Psoas muscle (tissue), 2 donors: ENCODE measurements around the genes CDS2, SHLD1 and BMP2.

- PRO-cap, 2 experiments: no peak in any of the 2 experiments
Measured at GRCh38 chr20:4809708-4810160, 13.7 kb downstream of the RASSF2 start.

GRCh38 chr20:4886015-4886272, 62.5 kb upstream of the RASSF2 start:
- PRO-cap, 2 experiments: no peak in any of the 2 experiments

GRCh38 chr20:4926469-4926884, 74.8 kb downstream of the SLC23A2 start:
- PRO-cap, 2 experiments: no peak in any of the 2 experiments

- PRO-cap, 2 experiments: no peak in any of the 2 experiments
Measured at GRCh38 chr20:4999807-5000126, 1.5 kb downstream of the SLC23A2 start.

DNA sequence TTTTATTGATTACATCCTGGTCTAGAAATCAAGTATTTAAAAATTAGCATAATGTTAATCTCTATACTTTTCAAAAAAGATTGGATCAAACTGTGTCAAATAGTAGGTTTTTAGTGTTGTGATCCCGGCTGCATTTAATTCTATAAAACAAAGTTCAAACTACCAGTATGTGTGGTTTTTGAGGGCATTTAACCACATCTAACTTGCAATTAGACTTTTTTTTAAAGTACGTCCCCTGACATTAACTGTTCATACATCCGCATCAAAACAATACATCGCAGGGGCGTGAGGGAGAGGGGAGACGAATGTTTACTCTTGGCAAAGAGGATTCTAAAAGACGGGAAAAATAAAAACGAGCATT, 674 bp downstream of the TMEM230 start:
- PRO-cap, 2 experiments: no peak in any of the 2 experiments

DNA sequence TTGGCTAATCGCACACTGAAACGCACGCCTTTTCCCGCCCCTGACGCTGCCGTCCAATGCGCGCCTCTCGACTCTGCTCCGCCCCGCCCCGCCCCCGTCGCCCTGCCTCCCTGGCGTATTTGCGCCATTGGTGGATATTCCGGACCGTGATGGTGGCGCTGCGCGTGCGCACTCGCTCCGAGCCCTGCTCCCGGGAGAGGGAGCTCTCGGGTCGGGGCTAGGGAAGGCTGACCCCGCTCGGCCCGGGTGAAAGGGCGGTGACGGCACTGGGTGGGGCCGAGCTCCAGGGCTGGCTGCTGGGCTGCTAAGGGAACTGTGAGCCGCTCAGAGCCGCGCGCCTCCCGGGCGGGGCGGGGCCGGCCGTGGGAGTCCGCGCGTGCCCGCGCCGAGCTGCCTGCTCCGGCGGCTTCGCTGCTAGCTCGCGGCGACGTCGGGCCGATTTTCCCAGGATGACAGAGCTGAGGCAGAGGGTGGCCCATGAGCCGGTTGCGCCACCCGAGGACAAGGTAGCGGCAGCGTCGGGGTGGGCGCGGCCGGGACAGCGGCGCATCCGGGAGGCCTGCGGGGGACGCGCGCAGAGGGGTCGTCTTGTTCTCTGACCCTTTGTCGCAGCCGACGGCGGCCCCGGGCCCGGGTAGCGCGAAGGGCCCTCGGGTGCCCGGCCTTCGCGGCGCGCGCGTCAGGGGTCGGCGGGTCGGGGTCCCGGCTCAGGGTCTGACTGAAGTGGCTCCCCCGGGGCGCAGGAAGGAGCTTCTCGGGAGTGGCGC, at the start of gene CDS2:
CDS2 (plus strand) TSS at position 365 of the 767 bp plus-strand sequence.
- PRO-cap, 2 experiments: peak in 2 of 2 experiments; most common plus-strand start position 367 of the sequence (in 2); most common minus-strand start position 442 of the sequence (in 1)

GRCh38 chr20:5127411-5128191, 793 bp downstream of the CDS2 start:
- PRO-cap, 2 experiments: peak in 1 of 2 experiments; most common minus-strand start chr20:5127796 (in 1)

- PRO-cap, 2 experiments: no peak in any of the 2 experiments
Measured at GRCh38 chr20:5529556-5529946, 81.3 kb downstream of the GPCPD1 start.

DNA sequence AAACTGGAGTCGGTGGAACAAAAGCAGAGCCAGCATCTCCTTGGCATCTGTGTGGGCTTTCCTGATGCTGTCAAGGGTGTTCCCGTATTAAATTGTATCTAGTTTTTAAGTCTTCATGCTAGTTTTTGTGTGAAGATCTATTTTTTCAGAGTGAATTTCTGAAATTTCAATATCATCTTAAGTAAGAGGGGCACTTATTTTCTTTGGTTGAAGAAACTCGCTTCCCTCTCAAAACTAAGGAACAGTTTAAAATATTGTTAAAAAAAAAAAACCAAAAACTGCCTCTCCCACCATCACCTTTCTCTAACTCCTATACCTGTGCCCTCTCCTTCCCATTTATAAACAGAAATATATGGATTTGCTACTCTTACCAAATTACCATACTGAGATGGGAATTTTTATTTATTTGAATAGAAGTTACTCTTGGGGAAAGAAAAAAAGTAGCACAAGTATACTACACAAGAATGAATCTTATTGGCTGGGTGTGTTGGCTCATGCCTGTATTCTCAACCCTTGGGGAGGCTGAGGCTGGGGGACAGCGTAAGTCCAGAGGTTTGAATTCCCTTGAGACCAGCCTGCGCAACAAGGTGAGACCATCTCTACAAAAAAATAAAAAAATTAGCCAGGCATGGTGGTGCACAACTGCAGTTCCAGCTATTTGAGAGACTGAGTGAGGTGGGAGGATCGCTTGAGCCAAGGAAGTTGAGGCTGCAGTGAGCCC, 46.6 kb downstream of the GPCPD1 start:
- PRO-cap, 2 experiments: no peak in any of the 2 experiments

GRCh38 chr20:5572711-5573385, 38.0 kb downstream of the GPCPD1 start:
- PRO-cap, 2 experiments: no peak in any of the 2 experiments

DNA sequence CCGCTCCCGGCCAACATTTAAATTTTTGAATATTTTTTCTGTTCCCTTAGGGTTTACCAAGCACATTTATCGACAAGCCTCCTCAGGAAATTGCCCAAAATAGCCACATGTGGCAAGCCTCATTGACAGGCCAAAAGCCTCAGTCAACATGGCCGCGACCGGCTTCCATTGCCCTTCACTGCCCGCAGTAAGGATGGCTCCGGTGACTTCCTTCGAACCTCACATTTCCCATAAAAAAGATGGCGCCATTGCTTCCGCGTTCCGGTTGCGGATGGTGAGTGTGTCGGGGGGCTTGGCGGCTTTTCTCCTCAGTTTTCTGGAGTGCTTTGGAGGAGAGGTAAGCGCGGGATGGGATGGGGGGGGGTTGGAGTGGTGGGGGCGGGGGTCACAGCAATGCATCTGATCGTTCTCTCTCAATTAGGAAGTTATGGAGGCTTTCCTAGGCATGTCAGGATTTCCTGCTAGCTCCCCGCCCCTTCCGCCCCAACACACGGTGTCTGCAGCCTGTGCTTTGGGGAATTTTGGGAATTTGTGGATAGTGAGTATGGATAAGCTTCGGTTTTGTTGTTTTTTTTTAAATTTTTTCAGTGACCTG, at the start of gene SHLD1:
SHLD1 (plus strand) TSS at position 259 of the 595 bp plus-strand sequence.
- PRO-cap, 2 experiments: peak in 2 of 2 experiments; most common plus-strand start position 259 of the sequence (in 2); most common minus-strand start position 180 of the sequence (in 1)

DNA sequence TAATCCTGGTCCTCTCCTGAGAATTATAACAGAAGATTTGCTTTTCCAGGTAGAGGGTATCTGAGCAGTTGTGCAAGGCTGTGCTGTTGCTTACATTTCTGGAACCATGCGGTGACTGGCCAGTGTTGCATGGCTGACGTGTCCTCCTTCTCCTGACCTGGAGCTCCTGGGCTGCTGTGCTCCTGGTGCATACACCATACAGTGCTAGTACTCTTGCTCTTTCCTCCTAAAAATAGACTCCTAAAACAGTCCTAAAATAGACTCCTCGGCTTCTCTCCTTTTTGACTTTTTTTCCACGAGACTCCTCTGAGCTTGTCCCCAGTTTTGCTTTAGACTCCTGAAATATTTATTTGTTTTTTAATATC, 78.4 kb upstream of the CHGB start:
- PRO-cap, 2 experiments: no peak in any of the 2 experiments

DNA sequence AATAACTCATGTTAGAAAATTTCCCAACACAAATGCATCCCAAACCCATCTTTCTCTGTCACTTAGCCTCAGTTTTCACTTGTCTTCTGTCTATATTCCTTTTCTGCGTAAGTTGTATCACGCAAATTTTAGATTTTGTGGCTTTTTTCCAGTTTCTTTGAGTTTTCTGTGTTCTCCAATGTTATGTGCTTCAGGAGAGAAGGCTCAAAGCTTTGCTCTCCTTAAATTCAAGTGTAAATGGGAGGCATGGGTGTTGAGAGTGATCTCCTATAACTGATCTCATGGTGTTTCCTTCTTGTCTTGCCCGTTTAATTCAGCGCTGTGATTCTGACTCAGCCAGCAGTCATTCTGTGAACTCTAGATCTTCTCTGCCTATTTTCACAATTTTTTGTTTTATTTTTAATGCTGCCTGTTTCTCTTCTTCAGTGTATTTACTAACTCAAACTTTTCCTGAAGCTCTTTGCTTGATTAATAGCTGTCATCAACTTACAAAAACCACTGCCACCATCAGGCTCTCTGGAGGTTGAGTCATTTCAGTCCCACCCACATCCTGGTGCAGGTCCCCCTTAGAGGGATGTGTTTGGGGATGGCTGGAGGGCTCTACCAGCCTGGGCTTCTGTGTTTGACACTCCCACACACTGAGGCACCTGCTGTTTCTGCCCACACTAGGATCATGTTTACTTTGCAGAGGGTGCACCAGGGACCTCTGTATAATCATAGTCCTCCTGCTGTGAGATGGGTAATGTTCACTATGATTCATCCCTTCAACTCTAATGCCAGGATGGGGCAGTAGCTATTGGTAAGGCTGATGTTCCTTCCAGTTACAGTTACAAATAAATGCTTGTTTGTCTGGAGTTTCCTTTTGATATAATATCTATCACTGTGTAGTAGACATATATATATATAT, 67.2 kb upstream of the CHGB start:
- PRO-cap, 2 experiments: no peak in any of the 2 experiments

GRCh38 chr20:5942307-5942833, 8.0 kb downstream of the TRMT6 start:
- PRO-cap, 2 experiments: no peak in any of the 2 experiments

DNA sequence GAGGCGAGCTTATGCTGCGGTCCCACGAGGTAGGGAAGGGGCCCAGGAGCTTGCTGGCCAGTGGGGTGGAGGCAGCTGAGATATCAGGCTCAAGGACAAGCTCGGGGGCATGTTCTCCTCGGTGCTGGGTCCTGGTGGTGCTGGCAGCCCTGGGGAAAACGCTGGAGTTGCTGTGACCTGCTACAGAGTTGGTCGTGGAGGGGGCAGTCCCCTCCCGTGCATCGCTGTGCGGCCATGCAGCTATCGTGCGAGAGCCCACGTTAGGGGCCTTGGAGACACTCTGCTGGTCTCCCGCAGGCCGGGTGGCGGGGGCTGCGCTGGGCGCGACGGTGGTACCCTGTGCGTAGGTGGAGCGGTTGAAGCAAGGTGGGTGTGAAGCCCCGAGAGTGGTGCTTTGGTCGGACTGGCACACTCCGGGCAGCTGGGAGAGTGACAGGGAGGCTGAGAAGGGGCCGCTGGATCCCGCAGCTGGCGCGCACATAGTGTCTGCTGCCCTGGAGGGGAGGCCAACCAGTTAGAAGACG, 12.0 kb downstream of the LRRN4 start:
- PRO-cap, 2 experiments: no peak in any of the 2 experiments

GRCh38 chr20:6533645-6534613, 233.6 kb upstream of the BMP2 start:
- PRO-cap, 2 experiments: no peak in any of the 2 experiments

GRCh38 chr20:6705751-6706348, 61.6 kb upstream of the BMP2 start:
- PRO-cap, 2 experiments: no peak in any of the 2 experiments

- PRO-cap, 2 experiments: no peak in any of the 2 experiments
Measured at GRCh38 chr20:6736449-6736820, 31.1 kb upstream of the BMP2 start.

DNA sequence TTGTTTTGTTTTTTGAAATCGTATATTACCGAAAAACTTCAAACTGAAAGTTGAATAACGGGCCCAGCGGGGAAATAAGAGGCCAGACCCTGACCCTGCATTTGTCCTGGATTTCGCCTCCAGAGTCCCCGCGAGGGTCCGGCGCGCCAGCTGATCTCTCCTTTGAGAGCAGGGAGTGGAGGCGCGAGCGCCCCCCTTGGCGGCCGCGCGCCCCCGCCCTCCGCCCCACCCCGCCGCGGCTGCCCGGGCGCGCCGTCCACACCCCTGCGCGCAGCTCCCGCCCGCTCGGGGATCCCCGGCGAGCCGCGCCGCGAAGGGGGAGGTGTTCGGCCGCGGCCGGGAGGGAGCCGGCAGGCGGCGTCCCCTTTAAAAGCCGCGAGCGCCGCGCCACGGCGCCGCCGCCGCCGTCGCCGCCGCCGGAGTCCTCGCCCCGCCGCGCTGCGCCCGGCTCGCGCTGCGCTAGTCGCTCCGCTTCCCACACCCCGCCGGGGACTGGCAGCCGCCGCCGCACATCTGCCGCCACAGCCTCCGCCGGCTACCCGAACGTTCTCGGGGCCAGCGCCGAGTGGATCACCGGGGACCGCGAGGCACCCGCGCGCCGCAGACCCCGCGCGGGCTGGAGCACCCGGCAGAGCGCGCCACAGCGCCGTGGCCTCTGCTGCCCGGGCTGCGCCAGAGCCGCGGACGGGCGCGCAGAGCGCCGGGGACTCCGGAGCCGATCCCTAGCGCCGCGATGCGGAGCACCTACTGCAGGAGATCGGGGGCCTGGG, at the start of gene BMP2:
BMP2 (plus strand) TSS at position 395 of the 770 bp plus-strand sequence.
- PRO-cap, 2 experiments: peak in 1 of 2 experiments; most common plus-strand start position 395 of the sequence (in 1)

DNA sequence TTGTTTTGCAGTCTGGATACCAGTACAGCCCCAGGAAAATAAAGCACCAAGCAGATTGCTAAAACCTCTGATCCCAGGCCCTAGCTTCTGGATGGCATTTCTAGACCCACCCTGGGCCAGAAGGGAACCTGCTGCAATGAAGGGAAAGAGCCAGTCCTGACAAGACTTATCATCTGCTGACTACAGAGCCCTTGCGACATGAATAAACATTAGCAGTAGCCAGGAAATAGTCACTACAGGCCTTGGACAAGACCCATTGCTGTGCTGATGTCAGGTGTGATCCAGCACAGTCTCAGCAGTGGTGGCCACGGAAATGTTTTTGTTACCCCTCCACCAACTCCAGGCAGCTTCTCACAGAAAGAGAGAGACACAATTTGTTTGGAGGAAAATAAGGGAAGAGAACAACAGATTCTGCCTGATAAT, 399.3 kb downstream of the HAO1 start:
- PRO-cap, 2 experiments: no peak in any of the 2 experiments